ENCODE measurements around the genes ACTR5 and FAM83D.

DNA sequence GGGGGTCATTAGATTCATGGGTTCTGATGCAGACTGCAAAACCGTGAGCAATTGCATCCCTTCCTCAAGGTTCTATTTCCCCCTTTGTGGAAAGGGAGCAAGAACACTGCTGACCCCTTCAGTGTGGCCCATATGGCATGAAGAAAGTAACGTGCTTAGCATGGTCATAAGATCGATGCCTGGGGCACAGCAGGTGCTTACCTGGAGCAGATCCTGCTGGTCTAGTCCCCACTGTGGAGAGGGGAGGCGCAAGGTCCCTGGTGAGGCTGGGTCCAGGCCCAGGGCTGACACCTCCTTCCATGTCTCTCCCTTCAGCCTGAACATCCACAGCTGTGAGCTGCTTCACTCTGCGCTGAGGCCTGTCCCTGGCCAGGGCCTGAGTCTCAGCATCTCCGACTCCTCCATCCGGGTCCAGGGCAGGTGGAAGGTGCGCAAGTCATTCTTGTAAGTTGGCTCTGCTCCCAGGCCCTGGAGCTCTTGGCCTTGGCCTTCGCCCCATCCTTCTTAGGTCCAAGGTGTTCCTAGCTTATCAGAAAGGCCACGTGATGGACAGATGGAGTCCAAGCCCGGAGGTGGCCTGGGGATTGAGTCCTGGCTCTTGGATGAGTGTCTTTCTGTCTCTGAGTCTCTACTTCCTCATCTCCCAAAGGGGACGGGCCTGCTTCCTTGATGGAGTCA is 4.4 kb downstream of the LBP start:
- RRBS: no CpG with 5 or more reads among the region's 12 CpGs
CAGE:
- cytosol, long polyA plus RNA: no peak
- long polyA plus RNA: no peak
- nucleus, long polyA plus RNA: no peak

DNA sequence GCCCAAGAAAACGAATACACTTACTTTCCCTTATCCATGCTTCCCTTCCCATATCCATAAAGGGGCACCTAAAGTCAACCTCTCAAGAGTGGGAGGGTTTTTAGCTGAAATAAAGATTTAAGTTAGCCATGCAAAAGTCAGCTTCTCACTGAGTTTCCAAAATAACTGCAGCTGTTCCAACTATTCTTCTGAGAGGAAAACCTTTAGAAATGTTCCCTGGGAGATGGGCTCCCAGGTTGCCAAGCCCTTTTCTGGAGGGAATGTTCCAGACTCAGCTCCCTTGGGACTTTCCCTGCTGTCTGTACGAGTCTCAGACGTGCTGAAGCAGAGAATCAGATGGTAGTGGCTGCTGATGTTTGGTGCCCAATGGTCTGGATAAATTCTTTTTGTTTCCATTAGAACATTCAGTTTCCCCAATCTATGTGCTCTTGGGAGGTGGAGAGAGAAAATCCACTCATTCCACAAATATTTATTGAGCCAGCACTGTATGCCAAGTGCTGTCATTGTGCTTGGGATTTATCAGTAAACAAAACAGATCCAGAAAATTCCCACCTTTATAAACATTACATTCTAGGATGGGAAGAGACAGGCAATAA is 48.8 kb downstream of the LBP start:
- RRBS: no CpG with 5 or more reads among the region's 3 CpGs
CAGE:
- cytosol, long polyA plus RNA: no peak
- long polyA plus RNA: no peak
- nucleus, long polyA plus RNA: no peak

DNA sequence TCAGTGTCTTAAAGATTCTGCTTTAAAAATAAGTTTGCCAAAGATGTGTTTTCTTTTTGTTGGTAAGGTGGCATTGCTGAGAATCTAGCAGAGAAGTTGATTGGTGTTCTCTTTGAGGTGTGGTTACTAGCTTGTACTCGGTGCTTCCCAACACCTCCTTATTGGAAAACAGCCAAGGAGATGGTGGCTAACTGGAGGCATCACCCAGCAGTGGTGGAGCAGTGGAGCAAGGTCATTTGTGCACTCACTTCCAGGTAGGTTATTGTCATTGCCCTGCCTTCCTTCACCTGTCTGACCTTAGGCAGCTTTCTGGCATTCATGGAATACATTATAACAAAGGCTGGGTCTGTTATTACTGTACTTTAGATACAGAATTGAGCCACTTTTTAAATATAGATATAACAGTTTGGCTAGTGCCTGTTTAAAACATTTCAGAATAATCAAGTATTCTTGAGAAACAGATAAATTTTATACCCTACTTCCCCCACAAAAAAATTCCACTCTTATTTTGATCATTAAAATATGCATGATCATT is 26.8 kb downstream of the RALGAPB start:
- RRBS: no CpG with 5 or more reads among the region's 1 CpG
CAGE:
- cytosol, long polyA plus RNA: no peak
- long polyA plus RNA: no peak
- nucleus, long polyA plus RNA: start-site peak on the plus strand centred at position 148 of the sequence, 161 bp wide, 29 and 20 reads in 2 replicates

DNA sequence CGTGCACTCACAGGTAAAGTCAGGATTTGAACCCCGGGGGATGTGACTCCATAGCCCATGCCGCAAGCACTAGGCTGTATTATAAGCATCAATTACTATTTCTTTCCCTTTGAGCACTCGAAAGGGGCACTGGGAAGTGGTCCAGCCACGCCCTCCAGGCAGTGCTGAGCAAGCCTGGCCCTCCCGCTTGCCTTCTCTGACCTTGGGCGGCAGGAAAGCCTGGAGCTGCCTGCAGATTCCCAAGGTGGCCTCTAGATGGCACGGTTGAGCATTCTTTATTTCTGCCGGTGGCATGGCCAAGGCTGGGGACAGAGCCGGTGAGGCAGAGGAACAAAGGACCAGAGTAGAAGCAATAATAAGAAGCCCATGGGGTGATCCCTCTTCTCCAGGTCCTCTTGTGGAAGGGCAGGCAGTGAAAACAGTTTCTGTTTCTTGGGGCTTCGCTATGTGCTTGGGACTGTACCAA is 52.6 kb downstream of the ADIG start:
- RRBS: no CpG with 5 or more reads among the region's 11 CpGs
CAGE:
- cytosol, long polyA plus RNA: no peak
- long polyA plus RNA: no peak
- nucleus, long polyA plus RNA: no peak

DNA sequence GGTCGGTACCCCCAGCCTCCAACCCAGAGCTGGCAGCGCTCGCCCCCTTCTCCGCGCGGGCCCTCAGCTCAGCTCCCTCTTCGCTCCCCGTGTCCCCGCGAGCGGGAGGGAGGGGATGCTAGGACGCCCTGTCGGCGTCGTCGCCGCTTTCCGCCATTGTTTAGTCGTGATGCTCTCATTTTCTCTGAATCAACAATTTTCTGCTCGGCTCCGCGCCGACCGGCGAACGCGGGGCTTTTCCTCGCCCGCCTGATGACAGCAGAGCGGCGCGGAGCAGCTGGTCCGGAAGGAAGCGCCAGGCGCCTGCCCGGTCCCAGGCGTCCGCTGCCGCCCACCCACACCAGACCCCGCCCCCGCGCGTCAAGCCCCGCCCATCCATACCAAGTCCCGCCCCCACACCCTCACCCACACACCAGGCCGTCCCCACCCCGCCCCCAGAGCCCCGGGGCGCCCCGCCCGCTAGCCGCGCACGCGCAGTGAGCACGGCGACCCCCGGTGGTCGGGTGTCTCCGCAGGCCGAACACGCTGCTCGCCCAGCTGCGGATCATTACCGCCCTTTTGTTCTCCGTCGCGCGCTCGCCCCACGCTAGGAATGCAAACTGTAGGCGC is 50.0 kb upstream of the SLC32A1 start:
- RRBS: 4% methylated on average over 21 of the region's 72 CpGs
CAGE:
- cytosol, long polyA plus RNA: no peak
- long polyA plus RNA: no peak
- nucleus, long polyA plus RNA: no peak

GRCh38 chr20:38747816-38748578 is at the start of gene ACTR5:
Gene ACTR5, plus strand, starts transcription at chr20:38748460.
- RRBS: 1% methylated on average over 2 of the region's 81 CpGs
CAGE:
- cytosol, long polyA plus RNA: no peak
- long polyA plus RNA: no peak
- nucleus, long polyA plus RNA: no peak

GRCh38 chr20:38767260-38767824 is 19.1 kb downstream of the ACTR5 start:
- RRBS: no CpG with 5 or more reads among the region's 9 CpGs
CAGE:
- cytosol, long polyA plus RNA: no peak
- long polyA plus RNA: no peak
- nucleus, long polyA plus RNA: no peak

GRCh38 chr20:38812137-38812533 is 6.6 kb downstream of the PPP1R16B start:
- RRBS: no CpG with 5 or more reads among the region's 5 CpGs
CAGE:
- cytosol, long polyA plus RNA: no peak
- long polyA plus RNA: no peak
- nucleus, long polyA plus RNA: no peak

DNA sequence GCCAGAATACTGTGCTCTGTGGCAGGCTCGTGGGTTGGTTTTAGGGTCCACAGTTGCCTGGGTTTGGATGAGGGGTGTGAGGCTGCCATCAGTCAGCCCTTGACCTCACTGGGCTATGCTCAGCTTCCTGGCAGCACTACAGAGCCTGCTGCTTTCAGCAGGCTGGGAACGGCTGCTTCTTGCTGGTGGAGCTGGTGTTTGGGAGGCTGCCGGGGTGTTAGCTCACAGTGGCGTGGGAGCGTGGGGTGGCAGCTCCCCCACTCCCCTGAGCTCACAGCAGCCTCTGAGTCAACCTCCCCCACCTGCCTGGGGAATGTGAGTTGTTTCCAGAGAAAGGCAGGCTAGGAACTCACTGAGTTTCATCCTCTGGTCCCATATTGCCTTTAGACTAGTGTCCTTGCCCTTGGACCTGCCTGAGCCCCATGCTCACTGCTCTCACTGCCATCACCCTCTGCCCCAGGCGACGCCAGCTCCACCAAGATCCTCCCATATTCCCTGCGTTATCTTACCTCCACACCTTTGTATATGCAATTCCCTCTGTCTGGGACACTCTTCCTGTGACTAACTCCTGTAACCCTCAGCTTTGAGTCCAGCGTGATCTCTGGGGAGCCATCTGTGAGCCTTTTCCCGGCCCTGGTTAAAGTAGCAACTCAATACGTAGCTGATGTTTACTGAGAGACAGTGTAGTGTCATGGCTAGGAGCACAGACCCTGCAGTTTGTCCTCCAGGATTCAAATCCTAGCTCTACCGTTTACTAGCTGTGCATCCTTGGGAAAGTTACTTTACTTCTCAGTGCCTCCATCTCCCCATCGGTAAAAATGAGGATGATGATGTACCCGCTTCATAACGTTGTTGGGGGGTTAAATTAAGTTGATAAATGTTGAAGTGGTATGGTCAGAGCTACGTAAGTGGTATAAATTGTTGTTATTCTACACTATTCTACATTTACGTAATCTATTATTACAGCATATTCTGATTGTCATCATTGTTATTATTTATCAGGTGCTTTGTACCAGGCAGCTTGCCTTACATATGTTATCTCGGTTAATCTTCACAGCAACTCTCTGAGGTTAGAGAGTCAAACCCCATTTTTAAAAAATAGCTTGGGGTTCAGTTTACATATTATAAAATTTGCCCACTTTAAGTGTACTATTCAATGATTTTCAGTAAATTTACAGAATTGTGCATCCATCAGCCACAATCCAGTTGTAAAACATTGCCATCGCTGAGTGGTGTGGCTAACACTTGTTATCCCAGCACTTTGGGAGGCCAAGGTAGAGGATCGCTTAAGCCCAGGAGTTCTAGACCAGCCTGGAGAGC is 35.0 kb downstream of the PPP1R16B start:
- RRBS: no CpG with 5 or more reads among the region's 20 CpGs
CAGE:
- cytosol, long polyA plus RNA: no peak
- long polyA plus RNA: no peak
- nucleus, long polyA plus RNA: no peak

DNA sequence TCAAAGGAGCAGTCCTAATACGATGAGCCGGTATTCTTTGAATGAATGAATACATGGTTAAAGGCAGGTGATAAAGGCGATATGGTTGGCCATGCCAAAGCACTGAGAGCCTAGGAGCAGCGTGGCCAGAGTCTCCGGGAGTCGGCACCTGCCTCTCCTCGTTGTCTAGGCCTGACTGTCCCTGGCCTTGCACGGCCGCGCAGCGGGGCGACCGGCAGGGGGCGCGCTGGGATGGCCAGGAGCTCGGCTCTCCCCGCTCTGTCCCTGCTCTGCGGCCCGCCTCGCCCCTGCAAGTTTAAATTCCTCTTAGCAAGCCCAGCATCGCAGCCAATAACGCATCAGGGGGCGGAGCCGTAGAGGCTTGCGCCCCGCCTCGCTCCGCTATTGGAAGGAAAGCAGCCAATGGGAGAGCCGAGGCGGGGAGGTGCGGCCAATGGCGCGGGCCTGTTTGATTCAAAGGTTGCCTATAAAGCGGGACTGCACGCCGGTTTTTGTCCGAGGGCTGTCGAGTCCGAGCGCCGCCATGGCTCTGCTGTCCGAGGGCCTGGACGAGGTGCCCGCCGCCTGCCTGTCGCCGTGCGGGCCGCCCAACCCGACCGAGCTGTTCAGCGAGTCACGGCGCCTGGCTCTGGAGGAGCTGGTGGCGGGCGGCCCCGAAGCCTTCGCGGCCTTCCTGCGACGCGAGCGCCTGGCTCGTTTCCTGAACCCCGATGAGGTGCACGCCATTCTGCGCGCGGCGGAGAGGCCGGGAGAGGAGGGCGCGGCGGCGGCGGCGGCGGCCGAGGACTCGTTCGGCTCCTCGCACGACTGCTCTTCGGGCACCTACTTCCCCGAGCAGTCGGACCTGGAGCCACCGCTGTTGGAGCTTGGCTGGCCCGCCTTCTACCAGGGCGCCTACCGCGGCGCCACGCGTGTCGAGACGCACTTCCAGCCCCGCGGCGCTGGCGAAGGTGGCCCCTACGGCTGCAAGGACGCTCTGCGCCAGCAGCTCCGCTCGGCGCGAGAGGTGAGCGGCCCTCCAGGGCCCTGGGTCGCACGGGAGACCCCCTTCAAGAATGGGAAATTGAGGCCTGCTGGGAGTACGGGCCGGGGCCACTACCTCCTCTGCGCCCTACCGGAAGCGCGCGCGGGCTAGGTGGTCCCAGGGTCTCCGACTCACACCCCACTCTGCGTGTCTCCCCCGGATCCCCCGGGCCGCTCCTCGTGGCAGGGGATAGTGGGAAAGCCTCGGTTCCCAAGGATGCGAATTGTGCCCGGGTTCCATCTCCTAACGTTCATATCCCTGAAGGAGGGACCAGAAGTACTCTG is at the start of gene FAM83D:
TSS of gene FAM83D (plus strand) at position 498 of the 1,308 bp plus-strand sequence.
- RRBS: 13% methylated on average over 25 of the region's 128 CpGs
CAGE:
- cytosol, long polyA plus RNA: no peak
- long polyA plus RNA: no peak
- nucleus, long polyA plus RNA: no peak

DNA sequence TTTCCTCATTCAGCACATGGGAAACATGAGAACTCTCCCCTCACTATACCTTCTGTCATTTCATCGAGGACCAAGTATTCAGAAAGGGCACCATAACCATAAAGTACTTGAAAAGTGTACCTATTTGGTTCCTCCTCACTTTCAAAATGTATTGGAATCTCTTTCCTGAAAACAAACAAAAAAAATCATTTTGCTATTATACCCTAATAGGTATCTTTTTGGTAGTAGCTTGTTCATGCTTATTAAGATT is 274.2 kb downstream of the MAFB start:
- RRBS: no CpG with 5 or more reads among the region's 1 CpG
CAGE:
- cytosol, long polyA plus RNA: no peak
- long polyA plus RNA: no peak
- nucleus, long polyA plus RNA: no peak

- RRBS: no CpG with 5 or more reads among the region's 9 CpGs
CAGE:
- cytosol, long polyA plus RNA: no peak
- long polyA plus RNA: no peak
- nucleus, long polyA plus RNA: no peak
Observed at GRCh38 chr20:40686261-40686978, 2.6 kb downstream of the MAFB start.

DNA sequence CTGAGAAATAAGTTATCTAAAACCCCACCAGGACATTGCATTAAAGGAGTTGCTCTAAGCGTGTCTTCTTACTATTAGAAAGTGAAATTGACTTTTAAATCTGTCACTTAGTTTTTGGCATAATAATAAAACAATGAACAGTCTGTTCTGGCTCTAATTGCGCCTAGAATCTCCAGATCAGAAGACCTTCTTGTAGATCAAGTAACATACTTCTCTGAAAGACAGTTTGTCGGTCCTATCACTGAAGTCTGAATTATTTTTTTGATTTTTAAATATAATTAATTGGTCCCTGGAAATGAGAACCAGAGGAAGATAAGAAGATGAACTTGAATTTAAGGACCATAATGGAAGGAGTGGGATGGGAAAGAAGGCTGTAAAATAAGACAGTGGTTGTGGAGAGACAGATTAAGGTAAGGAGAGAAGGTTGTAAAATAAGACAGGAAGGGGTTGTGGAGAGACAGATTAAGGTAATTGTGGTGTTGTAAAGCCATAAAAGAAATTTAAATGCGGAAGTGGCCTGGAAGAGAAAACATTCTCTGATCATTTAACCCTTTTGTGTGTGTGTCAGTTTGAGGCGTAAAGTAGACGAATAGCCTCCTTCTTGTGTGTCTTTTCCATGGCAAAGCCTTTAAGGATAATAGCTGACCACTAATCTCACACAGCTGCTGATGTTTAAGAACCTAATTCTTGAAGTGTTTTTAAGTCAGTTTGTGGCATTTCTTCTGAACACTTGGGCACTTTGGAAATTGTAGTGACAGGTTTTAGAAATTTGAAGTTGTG is 20.1 kb downstream of the TOP1 start:
- RRBS: no CpG with 5 or more reads among the region's 6 CpGs
CAGE:
- cytosol, long polyA plus RNA: no peak
- long polyA plus RNA: no peak
- nucleus, long polyA plus RNA: no peak

DNA sequence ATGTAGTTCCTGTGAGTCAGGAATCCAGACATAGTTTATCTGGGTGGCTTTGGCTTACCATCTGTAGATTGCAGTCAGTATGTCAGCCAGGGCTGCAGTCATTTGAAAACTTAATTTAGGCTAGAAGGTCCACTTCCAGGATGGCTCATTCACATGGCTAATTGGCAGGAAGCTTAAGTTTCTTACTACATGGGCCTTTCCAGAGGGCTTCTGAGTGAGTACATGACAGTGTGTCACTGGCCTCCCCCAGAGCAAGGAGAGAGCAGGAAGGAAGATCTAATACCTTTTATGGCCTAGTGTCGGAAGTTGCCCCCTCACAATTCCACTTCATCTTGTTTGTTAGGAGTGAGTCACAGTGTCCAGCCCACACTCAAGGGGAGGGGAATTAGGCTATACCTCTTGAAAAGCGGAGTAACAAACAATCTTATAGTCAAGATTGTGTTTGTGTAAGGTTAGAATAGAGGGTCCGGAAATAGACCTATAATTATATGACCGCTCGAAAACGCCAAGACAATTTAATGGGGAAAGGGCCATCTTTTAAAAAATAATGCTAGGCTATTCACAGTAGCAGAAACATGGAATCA is 29.8 kb downstream of the TOP1 start:
- RRBS: no CpG with 5 or more reads among the region's 6 CpGs
CAGE:
- cytosol, long polyA plus RNA: no peak
- long polyA plus RNA: no peak
- nucleus, long polyA plus RNA: no peak

DNA sequence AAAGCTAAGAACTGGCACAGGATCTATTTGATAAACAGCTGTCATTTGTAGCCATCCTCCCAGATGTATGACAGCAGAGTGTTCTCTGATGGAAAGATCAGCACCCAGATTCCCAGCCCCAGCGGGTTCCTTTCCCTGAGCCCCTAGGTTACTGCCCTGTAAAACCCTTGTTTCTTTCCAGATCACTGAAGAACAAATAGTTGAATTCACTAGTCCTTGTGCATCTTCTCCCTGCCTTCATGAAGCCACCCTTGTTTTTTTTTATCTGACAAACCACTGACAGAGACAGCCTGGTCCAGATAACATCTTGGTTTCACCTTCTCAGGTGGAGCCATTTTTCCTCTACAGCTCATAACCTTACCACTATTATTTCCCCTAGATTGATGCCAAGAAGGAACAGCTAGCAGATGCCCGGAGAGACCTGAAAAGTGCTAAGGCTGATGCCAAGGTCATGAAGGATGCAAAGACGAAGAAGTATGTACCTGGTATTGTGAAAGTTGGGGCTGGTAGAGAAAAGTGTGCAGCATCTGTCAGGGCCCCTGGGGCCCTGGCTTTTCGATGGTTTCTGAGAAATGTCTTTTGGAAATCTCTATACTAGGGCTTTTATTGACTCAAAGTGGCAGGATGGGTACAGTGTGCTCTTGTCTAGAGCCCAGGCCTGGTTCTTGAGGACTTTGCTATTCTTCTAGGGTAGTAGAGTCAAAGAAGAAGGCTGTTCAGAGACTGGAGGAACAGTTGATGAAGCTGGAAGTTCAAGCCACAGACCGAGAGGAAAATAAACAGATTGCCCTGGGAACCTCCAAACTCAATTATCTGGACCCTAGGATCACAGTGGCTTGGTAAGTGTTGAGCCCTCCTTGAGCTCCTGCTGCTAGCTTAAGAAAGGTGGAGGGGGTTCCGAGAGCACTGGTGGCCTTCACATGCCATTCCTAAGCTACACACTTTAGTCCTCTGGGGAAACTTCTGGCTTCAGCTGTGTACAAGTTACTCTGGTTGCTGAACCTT is 15.7 kb upstream of the PLCG1 start:
- RRBS: no CpG with 5 or more reads among the region's 6 CpGs
CAGE:
- cytosol, long polyA plus RNA: no peak
- long polyA plus RNA: no peak
- nucleus, long polyA plus RNA: no peak

GRCh38 chr20:41136678-41137321 is 543 bp upstream of the PLCG1 start:
- RRBS: under 1% methylated on average over 36 of the region's 75 CpGs
CAGE:
- cytosol, long polyA plus RNA: no peak
- long polyA plus RNA: no peak
- nucleus, long polyA plus RNA: no peak

- RRBS: 2% methylated on average over 1 of the region's 15 CpGs
CAGE:
- cytosol, long polyA plus RNA: no peak
- long polyA plus RNA: no peak
- nucleus, long polyA plus RNA: no peak
Observed at GRCh38 chr20:41138030-41138402, 673 bp downstream of the PLCG1 start.

- RRBS: 18% methylated on average over 2 of the region's 8 CpGs
CAGE:
- cytosol, long polyA plus RNA: no peak
- long polyA plus RNA: no peak
- nucleus, long polyA plus RNA: no peak
Observed at GRCh38 chr20:41141175-41141932, 4.0 kb downstream of the PLCG1 start.

- RRBS: no CpG with 5 or more reads among the region's 8 CpGs
CAGE:
- cytosol, long polyA plus RNA: no peak
- long polyA plus RNA: no peak
- nucleus, long polyA plus RNA: no peak
Observed at GRCh38 chr20:41247926-41248641, 69.4 kb downstream of the ZHX3 start.

DNA sequence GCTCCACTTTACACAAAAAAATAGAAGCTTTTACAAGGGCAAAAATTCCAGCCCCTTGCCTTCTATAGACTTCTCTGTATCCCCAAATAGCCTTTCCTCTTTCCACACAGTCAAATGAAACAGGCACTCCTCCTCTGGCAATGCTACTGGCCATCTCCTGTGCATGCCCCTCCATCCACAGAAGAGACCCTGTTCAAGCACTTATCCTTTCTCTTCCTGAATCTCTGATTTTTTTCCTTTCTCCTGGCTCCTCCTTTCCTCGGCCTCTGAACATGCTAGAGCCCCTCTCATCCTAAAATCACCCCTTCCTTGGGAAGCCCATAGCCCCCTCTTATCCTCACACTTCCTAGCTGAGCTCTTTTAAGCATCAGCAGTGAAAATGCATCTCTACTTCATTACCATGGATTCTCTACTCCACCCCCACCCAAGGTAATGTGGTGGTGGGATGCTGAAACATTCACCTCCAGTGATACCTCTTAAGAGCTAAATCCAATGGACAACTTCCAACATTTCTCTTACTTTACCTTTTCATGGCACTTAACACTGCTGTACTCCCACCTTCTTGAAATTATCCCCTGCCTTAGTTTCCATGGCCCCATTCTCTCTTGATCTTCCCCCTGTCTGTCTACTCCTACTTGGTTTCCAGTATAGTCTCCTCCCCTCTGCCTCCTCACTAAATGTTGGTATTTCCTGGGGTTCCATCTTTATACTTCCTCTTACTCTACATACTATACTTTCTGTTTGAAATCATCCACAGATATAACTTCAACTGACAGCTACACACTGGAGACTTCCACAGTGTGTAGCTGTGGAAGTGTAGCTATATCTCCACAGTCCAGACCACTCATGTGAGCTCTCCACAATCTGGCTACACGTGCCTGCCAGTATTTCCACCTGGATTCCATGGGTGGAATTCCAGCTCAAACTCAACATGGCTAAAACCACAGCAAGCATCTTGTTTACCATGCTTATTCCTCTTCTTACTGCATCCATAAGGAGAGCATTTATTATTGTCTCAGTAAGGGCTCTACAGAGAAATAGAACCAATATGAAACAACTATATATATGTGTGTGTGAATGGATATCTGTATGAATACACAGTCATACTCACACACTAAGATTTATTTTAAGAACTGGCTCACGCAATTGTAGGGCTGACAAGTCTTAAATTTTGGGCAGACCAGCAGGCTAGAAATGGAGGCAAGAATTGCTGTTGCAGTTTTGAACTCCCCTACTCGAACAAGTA is 13.6 kb downstream of the ZHX3 start:
- RRBS: no CpG with 5 or more reads among the region's 4 CpGs
CAGE:
- cytosol, long polyA plus RNA: no peak
- long polyA plus RNA: no peak
- nucleus, long polyA plus RNA: no peak